SJSA1 (cell line): ENCODE results near the genes MTHFD1, ZBTB25, HSPA2, MAX and CCDC196.

- RAMPAGE, long total RNA: no peak
These were observed 98.7 kb downstream of the ESR2 start for GRCh38 chr14:64195303-64196136.

DNA sequence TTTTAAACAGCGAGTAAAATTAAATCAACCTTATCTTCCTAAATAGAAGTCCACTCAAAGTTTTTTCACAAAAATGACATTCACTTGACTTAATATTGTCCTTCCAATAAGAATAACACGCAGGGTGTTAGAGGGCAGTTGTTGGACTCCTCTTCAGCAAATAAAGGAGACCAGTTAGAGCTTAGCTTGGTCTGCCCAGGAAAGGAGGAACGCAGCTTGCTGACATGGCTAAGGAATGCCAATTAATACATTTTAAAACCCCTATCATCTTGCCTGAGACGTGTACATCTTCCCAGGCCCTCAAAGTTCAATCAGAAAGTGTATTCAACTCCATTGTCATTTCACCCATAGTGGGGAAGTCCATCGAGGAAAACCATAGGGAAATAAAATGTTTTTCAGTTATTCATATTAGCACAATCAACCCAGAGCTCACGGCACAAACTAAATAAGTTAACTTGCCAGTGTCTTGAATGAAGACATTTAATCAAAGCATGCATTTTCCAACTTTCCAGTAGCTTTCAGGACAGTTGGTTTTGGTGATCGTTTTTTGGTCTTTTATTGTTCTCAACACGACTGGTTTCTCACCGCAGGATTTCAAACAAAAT lies 680 bp downstream of the ESR2 start:
- RAMPAGE, long total RNA: no peak

DNA sequence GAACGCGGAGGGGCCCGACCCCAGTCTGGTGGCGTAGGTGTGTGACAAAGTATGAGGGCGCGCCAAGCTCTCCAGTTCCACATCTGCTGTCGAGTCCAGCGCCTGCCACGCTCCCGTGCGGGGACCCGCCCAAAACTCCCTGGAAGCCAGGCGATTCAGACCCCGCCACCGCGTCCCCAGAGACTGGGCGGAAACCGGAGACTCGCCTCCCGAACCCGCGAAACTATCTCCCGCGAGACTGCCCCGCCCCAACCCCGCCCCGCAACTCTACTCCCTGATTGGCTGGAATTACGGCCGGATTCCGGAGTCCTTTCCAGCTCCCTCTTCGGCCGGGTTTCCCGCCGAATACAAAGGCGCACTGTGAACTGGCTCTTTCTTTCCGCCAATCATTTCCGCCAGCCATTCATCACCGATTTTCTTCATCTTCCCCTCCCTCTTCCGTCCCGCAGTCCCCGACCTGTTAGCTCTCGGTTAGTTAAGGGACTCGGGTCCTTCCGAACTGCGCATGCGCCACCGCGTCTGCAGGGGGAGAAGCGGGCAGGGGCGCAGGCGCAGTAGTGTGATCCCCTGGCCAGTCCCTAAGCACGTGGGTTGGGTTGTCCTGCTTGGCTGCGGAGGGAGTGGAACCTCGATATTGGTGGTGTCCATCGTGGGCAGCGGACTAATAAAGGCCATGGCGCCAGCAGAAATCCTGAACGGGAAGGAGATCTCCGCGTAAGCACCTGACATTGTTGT lies at the start of gene MTHFD1:
TSS of gene MTHFD1 (plus strand) at position 599 of the 735 bp plus-strand sequence.
- RAMPAGE, long total RNA: no peak

DNA sequence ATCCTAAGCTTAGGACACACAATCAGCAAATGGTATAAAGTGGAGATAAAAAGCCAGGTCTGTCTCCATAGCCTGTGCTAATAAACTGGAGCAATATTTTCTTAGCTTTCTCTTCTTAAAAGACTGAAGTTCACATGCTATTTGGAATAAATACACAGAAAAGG lies 2.4 kb downstream of the ZBTB25 start:
- RAMPAGE, long total RNA: no peak

DNA sequence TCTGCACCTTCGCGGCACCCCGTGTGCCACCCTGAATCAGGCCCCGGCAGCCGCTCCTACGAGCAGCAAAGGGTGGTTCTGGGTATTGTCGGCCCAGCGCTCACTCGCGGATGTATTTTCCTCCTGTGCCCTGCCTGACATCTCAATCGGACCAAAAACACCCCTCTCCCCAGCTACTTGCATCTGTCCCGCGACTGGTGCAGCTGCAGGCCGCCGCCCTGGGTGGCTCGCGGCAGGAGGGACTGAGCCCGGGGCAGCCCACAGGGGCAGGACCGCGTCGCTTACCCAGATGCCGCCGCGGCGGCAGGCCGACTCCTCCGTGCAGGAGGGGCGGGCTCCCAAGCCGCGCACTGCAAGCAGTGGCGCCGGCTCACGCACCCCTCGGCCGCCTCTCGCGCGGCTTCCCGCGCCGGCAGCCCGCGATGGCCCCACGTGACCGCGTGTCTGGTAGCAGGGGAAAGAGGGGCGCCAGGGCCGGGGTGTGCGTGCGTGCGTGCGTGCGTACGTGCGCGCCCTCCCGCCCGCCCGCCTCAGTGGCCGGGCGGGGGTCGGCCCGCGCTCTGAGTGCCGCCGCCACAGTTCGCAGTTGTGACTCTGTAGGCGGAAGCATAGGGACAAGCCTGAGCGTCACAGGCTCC lies at the start of gene ZBTB25:
TSS of gene ZBTB25 (minus strand) at position 463 of the 638 bp plus-strand sequence.
- RAMPAGE, long total RNA: no peak

DNA sequence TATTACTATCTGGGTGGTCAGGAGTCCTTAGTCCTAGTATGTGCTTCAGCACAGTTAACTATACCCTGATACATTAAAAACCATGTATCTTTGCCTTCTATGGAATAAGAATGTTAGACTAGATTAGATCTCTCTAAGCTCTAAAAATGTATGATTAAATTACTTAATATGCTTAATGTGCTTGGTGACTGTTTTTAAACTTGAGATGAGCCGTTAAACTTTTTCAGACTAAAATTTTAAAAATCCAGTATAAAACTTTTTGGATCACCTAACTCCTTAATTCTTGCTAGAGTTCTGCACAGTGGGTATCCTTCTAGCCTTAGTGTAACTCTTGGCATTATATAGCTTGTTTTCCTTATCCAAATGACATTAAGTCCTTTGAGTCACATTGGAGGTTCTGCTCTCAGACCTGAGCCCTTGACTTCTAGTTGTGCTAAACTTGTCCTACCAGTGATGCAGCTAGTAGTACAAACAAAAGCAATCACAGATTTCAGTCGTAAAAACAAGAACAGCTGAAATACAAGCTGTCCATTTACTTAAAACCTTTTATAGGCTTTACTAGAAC lies 10.3 kb downstream of the ZBTB1 start:
- RAMPAGE, long total RNA: no peak

- RAMPAGE, long total RNA: no peak
These were observed at the start of gene HSPA2 for GRCh38 chr14:64540652-64541005. TSS of gene HSPA2 (plus strand) at chr14:64540741.

GRCh38 chr14:64658706-64659220 lies 45.5 kb upstream of the PLEKHG3 start:
- RAMPAGE, long total RNA: no peak

GRCh38 chr14:64680124-64680906 lies 23.9 kb upstream of the PLEKHG3 start:
- RAMPAGE, long total RNA: no peak

DNA sequence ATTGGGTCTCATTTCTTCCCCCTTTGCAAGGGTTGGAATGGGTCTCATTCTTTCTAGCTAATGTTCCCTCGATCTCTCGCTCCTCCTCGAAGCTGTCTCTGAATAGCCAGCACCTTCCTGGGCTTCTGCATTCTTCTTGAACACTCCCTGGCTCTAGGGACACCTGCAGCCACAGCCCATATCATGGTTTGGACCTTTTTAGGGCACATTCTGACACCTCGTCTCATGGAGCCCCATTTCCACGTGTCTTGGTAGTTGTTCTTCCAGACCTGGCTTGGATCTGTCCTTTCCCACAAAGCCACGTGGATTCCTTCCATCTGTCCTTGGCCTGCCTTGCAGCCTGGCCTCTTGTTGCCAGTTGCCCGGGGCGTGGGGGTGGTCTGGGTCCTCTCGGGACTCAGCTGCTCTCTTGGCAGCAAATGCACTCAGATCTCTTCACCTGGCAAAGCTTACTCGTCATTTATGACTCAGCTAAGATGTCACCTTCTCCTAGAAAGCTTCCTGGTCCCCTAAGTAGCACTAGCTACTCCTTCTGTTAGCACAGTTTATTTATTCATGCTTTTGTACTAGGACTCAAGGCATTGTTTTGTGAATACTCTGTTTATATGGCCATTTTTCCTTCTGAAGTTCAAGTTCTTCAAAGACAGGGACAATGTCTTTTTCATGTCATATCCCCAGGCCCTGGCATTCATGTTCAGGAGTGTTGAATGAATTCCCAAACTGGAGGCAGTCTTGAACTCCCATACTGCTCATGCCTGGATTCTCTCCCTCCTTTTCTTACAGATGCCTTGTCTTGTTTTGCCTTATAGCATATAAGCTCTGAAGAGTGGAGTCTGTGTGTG lies 13.6 kb downstream of the PLEKHG3 start:
- RAMPAGE, long total RNA: no peak

- RAMPAGE, long total RNA: no peak
These were observed 62.5 kb downstream of the PLEKHG3 start for GRCh38 chr14:64766564-64767288.

DNA sequence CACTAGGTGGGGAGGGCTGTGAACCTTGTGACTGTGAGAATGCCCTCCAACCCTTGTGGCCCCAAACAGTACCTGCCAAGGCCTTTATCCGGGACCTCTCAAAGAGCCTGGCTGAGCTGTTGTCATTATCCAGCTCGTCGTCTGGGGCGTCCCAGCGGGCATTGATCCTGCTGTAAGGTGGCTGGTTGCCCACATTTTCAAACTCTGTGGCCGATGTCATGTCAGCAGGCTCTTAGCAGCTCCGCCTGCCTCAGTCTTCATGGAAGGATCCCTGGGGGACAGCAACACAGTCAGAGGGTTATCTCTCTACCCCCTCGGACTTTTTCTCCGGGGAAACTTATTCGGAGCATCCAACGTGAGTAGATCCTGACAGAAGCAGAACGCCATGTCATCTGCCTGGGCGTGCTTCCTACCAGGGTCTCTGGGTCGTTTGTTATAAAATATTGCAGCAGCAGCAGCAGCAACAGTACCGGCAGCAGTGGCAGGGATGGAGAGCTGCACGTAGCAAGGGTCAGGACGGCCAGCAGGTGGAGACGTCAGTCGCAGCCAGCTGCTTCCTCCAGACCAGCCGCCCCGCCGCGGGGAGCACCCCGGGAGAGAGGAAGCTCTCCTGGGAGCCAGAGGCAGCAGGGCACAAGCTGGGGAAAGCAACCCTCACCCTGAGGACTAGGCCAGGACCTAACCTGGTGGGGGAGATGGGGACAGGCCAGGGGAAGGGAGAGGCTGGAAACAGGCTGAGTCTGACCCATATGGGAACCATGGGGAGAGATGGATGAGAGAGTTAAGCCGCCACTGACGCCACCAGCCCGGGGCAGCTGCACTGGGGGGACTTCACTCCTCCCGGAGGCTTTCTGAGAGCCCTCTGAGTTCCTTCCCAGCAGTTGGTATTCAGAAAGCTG lies 56.6 kb downstream of the SPTB start:
- RAMPAGE, long total RNA: no peak

DNA sequence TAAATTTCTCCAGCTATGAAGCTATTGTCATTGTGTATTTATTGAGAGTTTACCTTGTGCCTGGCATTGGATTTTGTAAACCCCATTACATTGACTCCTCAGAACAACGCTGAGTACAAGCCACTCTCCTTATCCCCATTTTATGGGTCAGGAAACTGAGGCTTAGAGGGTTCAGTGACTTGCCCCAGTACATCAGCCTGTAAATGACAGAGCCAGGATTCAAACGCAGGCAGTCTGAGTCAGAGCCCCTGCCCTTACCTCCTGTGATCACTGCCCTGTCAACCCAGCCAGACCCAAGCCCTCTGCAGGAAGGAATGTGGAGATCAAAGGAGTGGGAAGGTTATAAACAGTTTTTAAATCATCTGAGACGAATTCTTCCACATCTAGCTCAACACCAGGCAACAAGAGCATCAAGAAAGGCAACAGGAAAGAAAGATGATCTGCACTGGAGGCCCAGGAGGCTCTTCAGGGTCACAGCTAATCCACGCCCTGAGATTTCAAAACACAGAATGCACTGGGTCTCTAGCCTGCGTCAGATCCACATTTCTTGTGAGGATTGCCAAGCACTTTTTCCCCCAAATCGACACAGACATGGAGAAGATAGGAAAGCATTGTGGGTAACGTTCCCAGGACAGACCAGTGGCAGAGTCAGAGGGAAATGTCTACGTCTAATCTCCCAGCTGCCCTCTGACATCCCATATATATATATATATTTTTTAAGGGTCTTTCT lies 38.5 kb downstream of the SPTB start:
- RAMPAGE, long total RNA: no peak

DNA sequence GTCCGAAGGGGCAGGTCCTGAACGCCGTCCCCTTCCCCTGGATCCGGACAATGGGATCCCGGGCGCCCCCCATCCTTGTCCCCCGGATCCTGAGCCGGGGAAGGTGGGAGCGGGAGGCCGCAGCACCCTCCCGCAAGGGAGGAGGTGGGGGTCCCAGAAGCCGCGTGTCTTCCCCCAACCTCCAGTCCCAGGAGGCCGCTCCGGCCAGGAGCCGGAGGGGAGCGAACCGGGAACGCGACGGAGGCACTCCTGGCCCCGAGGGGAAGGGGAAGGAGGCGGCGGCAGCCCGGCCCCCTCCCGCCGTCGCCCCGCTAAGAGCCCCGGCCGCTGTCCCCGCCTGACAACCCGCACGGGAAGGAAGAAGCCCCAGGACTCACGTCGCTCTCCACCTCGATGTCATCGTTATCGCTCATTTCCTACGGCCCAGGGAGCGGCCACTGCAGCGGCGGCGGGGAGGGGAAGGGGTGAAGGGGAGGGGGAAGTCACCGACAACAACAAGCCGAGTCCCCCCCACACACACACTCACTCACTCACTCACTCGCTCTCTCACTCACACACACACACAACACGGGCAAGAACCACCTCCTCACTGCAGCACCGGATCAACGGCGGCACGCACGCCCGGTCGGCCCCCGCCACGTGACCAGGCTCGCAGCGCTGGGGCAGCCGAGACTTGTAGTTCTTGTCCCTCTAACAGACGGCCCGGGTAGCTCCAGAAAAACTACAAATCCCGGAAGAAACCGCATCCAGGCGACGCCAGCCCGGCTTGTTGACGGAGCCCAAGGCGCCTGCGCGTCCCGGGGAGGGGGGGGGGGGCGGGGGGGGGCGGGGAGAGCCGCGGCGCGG lies at the start of gene MAX:
TSS of gene MAX (minus strand) at position 591 of the 846 bp plus-strand sequence.
- RAMPAGE, long total RNA: no peak

DNA sequence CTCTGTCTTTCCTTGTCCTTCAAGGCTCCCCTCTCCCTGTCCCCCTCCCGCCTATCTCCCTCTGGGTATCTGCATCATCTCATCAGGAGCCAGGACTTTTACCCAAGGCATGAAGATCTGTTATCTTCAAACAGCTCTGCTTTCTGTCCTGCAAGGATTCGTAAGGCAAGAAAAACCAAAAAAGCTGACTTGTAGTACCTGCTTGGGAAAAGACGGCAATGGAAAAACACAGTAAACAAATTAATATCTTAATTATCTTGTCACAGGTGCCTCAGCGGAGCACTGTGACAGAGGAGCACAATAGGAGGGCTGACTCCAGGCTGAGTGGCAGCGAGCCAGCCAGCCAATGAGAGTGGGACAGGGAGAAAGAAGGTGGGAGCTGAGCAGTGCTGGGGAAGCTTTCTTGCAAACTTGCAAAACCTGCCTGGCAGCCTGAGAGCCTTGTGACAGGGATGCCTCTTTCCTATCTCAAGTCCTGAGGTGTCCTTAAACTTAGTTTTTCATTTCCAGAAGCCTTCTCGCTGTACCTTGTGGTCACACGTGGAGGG lies 153.1 kb upstream of the MAX start:
- RAMPAGE, long total RNA: no peak

DNA sequence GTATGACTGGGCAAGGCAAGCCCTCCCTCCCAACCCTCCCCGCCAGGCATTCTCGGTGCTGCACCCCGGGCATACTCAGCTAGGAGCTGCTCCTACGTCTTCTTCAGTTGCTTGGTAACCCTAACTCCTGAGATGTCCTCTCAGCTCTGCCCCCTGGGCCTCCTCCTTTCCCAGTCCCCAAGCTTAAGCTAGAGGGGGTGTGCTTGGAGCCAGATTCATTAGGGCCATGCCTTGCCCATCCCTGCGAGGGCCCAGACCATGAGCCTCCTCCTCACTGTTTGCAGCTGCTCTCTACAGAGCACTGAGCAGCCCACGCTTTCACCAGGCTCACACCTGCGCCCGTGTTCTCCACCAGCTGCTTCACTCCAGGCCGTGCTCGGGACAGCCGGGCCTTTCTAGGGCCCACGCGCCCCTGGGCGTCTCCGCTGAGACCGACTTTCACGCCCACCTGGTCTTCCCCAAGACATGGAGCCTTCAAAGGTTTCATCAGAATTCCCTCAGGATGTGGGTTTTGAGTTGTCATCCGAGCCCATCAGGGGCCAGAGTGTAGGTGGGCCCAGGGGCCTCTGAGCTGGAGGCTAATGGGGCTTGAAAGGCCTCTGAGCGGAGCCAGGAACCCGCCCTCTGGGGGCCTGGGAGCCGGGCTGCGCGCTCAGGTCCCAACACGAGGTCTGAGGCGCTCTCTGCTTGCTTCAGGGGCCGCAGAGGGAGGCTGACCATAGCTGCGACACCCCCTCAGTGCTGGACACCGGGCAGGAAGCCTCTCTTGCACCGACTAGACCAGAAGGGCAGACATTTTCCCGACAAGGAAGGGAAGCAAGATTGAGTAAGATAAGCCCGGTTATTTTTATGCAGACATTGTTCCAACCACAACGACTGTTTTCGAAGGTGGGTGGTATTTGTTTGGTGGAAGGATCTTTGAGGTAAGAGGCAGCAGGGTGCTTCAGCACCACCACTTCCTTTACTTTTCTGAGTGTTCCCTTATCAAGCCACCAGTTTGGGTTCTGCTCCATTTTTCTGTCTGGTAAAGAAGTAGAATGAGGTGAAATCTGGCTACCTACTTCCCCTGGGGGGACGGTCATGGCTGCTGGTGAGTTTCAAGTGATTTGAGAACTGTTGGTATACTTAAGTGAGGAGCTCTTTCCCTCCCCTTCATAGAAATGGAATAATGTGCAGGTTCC lies 125.1 kb upstream of the FUT8 start:
- RAMPAGE, long total RNA: no peak

DNA sequence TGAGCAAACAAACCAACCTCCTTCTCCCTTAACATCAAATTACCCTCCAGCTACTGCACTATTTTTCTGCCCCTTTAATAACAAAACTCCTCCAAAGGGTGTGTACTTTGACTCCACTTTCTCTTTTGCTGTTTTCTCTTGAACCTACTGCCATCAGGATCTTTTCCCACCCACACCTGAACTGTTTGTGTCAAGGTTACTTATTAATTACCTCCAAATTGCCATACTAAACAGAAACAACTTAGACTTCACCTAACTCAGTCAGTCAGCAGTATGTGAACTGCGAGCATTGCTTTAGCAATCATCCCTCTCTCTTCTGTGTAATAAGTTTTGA lies 63.7 kb upstream of the CCDC196 start:
- RAMPAGE, long total RNA: no peak

- RAMPAGE, long total RNA: no peak
These were observed 53.9 kb upstream of the CCDC196 start for GRCh38 chr14:66432221-66432674.

GRCh38 chr14:66486008-66486752 lies at the start of gene CCDC196:
TSS of gene CCDC196 (plus strand) at chr14:66486371.
- RAMPAGE, long total RNA: no peak

DNA sequence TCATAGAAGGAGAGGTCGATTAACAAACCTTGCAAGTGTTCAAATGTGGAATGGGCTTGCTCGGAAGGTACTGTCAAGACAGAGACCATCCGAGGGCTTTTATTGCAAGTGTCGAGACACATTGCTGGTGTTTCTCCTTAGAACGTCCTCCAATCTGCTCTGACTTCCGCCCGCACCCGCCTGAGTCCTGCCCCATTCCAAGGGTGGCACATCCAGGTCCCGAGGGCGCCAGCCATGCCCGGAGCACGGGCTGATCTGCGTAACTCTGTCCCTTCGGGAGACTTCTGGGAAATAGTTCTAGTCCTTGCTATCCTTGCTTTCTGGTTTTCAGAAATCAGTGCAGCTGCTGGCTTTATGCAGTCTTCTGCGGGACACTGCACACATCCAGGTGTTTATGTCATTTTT lies 734 bp upstream of the PALS1 start:
- RAMPAGE, long total RNA: no peak